Body of pancreas (tissue), 2 donors: ENCODE data around the genes GINS2 and IRF8.

GRCh38 chr16:85675133-85675595 lies 13.6 kb downstream of the GINS2 start:
- PRO-cap = no peak
- RAMPAGE, long total RNA, 2 experiments = no peak in any of the 2 experiments

DNA sequence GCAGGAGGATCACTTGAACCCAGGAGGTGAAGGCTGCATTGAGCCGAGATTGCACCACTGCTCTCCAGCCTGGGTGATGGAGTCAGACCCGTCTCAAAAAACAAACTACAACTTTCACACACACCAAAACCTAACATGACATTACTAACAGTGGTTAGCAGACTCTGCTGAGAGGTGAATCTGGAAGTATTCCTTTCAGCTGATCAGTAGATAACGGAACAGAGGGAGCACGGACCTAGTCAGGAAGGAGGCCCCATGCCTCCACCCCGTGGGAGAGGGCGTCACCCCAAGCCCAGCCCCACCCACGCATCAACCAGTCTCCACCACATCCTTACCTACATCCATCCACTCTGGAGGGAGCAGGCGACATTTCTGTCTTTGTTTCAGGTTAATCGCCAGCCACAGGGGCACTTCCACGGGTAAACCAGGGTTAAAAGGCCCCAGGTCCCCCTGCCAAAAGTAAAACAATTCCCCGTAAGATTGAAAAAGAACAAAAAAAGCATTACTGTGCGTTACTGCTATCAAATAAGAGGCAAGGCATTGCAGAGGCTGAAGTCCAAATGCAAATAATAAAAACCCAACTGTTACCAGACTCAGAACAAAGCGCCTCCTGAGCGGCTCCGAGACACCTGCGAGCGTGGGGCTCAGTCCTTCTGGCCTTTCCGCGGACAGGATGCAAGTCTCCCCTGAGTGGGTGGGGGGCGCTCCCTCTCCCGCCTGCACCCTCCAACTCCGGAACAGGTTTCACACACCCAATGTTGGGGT lies 1.4 kb downstream of the GINS2 start:
- PRO-cap = no peak
- RAMPAGE, long total RNA, 2 experiments = no peak in any of the 2 experiments

GRCh38 chr16:85688578-85689388 lies at the start of gene GINS2:
Gene GINS2 (minus strand): TSS chr16:85688954.
- PRO-cap = bidirectional peak, plus-strand start at chr16:85689215, minus-strand start at chr16:85688983
- RAMPAGE, long total RNA, 2 experiments = start-site peak on the minus strand in 2 of 2 experiments, at chr16:85688983-85689008 at its widest, 13 to 15 reads per replicate

- PRO-cap = no peak
- RAMPAGE, long total RNA, 2 experiments = no peak in any of the 2 experiments
Measured at GRCh38 chr16:85720175-85720688, 30.7 kb downstream of the C16orf74 start.

GRCh38 chr16:85832607-85833114 lies 33.2 kb downstream of the COX4I1 start:
- PRO-cap = no peak
- RAMPAGE, long total RNA, 2 experiments = no peak in any of the 2 experiments

- PRO-cap = bidirectional peak, plus-strand start at chr16:85898847, minus-strand start at chr16:85898802; bidirectional peak, plus-strand start at chr16:85899200, minus-strand start at chr16:85899021
- RAMPAGE, long total RNA, 2 experiments = no peak in any of the 2 experiments
Measured at GRCh38 chr16:85898446-85899608, at the start of gene IRF8. Gene IRF8 (plus strand): TSS chr16:85899162.

GRCh38 chr16:85902604-85903224 lies 3.8 kb downstream of the IRF8 start:
- PRO-cap = no peak
- RAMPAGE, long total RNA, 2 experiments = no peak in any of the 2 experiments

DNA sequence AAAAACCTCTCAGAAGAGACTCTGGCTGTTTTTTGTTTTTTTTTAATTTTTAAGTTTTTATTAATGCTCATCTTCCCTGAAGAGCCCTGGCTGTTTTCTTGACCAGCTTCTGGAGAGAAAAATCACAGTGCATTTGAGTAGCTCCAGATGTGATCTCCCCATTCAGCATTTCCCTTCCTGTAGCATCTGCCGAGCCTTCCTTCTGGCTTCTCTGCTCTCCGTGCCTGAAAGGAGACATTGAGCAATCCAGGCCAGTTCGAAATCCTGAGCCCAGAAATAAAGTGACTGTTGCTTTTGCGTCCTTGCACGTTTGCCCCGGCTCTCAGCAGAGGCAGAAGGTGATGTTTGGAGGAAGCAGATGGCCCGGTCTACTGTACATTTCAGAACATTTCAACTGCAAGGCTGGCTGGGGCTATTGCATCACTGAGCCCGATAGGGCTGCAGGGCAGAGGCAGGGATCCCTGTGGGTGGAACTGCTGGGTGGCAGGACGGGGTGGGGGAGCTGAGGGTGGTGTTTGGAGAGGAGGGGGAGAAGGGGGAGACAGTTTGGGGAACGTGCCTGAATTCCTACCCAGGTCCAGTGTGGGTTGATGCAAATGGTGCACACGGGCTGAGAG lies 29.4 kb downstream of the IRF8 start:
- PRO-cap = no peak
- RAMPAGE, long total RNA, 2 experiments = no peak in any of the 2 experiments

DNA sequence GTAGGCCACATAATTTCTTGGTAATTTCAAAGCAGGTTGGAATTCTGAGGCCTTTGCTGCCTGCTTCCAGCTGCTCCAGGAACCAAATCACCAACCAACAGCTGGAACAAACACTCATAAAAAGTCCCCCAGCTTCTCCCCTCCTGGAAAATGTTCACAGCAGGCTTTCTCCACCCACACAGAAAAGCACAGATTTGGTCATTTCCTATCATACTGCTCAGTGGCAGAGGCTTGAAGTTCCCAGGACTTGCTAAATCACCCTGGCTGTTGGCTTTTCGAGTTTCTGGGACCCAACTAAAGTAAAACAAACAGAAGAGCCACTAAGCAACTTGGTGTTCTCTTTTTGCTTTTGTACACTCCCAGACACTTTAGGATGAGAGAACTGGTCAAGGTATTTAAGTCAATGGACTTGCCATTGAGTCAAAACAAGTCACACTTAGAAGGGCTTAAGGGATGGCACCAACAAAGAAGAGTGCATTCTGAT lies 259.0 kb downstream of the IRF8 start:
- PRO-cap = no peak
- RAMPAGE, long total RNA, 2 experiments = no peak in any of the 2 experiments

GRCh38 chr16:86294351-86294994 lies 215.9 kb upstream of the FOXF1 start:
- PRO-cap = no peak
- RAMPAGE, long total RNA, 2 experiments = no peak in any of the 2 experiments

- PRO-cap = no peak
- RAMPAGE, long total RNA, 2 experiments = no peak in any of the 2 experiments
Measured at GRCh38 chr16:86323187-86323561, 187.2 kb upstream of the FOXF1 start.

- PRO-cap = no peak
- RAMPAGE, long total RNA, 2 experiments = no peak in any of the 2 experiments
Measured at GRCh38 chr16:86479371-86479817, 30.9 kb upstream of the FOXF1 start.

DNA sequence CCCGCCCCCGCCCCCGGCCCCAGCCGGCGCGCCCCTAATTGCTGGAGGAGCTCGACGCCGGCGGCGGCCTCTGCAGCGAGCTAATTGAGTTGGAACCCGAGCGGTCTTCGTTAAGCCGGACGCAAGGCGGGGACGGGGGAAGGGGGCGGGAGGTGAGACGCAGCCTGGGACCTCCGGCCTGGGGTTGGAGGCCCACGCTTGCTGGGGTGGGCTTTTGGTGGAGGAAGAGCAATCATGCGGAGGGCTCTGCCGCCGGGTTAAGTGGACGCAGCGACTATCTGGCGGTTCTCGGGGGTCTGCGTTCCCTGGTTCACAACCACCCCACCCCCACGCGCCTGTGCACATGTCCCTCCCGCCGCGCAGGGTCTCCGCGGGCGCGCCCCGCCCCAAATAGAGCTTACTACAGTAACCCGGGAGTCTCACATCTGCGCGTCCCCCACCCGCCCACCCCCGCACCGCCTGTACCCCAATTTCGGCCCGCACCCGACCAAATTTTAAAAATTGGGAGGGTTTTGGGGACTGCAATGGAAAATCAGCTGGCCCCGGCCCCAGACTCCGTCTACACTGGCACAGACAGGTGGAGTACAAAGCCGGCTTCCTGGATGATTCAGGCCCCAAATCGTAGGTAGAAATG lies 12.6 kb upstream of the FOXF1 start:
- PRO-cap = no peak
- RAMPAGE, long total RNA, 2 experiments = no peak in any of the 2 experiments

GRCh38 chr16:86669701-86670426 lies 91.5 kb downstream of the FOXL1 start:
- PRO-cap = no peak
- RAMPAGE, long total RNA, 2 experiments = no peak in any of the 2 experiments

GRCh38 chr16:86740787-86741230 lies 162.5 kb downstream of the FOXL1 start:
- PRO-cap = no peak
- RAMPAGE, long total RNA, 2 experiments = no peak in any of the 2 experiments

- PRO-cap = no peak
- RAMPAGE, long total RNA, 2 experiments = no peak in any of the 2 experiments
Measured at GRCh38 chr16:86985199-86985557, 332.0 kb downstream of the C16orf95 start.

GRCh38 chr16:87043322-87043790 lies 273.8 kb downstream of the C16orf95 start:
- PRO-cap = no peak
- RAMPAGE, long total RNA, 2 experiments = no peak in any of the 2 experiments

GRCh38 chr16:87160042-87160518 lies 157.1 kb downstream of the C16orf95 start:
- PRO-cap = no peak
- RAMPAGE, long total RNA, 2 experiments = no peak in any of the 2 experiments

DNA sequence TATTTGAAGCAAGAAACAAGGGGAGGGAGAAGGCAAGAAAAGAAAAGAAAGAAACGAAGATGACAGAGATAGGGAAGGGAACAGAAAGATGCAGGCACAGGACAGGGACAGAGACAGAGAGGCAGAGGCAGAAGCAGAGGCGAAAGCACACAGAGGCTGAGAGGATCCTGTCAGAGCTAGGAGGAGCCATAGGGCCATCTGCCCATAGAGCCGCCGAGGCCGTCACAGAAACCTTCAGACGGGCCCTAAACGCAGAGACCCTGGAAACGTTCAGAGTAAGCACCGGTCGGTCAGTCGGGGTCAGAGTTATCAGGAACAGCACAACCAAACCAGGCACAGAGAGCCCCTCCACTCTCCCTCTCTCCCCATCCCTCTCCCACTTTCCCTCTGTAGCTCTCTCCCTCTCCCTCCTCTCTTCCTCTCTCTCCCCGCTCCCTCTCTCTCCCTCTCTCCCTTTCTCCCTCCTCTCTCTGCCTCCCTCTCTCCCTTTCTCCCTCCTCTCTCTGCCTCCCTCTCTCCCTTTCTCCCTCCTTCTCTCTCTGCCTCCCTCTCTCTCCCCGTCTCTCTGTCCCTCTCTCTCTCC lies 139.0 kb downstream of the C16orf95 start:
- PRO-cap = no peak
- RAMPAGE, long total RNA, 2 experiments = no peak in any of the 2 experiments

DNA sequence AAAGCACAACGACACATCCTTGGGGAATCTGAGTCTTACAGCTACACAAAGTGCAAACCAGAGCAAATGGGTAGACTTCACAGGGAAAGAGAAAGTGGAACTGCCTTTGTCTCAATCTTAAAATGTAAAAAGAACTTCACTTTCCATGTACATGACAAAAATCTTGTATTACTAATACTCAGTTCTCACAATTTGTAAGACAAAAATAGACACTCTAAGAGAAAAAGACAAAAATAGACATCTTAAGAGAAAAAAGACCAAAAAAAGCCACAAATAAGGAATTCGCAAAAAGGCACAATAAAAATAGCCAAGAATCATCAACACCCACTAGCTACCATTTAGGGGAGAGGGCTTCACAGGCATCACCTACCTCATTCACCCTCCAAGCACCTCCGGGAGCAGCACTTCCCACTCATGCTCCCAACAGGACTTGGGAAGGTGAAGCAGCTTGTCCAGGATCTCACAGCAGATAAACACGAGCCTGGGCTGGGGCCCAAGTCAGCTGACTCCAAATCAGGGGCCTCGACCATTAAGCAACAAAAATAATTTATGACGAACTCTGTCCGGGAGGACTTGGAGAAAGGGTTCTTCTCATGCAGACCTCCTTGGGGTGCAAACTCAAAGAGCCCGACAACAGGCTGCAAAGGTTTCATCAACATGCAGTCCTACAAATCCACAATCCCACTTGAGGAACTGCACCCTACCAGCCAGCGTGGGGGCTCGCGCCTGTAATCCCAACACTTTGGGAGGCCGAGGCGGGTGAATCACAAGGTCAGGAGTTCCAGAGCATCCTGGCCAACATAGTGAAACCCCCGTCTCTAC lies 2.3 kb downstream of the FBXO31 start:
- PRO-cap = no peak
- RAMPAGE, long total RNA, 2 experiments = no peak in any of the 2 experiments